HT-29 (cell line): ENCODE measurements around a stretch of chr7.

- RAMPAGE, long total RNA, result no peak
Measured at GRCh38 chr7:148918-149879, 43.2 kb upstream of the FAM20C start.

- RAMPAGE, long total RNA, result no peak
Measured at GRCh38 chr7:165299-165800, 27.0 kb upstream of the FAM20C start.

GRCh38 chr7:189641-190515 is 2.5 kb upstream of the FAM20C start:
- RAMPAGE, long total RNA, result no peak

DNA sequence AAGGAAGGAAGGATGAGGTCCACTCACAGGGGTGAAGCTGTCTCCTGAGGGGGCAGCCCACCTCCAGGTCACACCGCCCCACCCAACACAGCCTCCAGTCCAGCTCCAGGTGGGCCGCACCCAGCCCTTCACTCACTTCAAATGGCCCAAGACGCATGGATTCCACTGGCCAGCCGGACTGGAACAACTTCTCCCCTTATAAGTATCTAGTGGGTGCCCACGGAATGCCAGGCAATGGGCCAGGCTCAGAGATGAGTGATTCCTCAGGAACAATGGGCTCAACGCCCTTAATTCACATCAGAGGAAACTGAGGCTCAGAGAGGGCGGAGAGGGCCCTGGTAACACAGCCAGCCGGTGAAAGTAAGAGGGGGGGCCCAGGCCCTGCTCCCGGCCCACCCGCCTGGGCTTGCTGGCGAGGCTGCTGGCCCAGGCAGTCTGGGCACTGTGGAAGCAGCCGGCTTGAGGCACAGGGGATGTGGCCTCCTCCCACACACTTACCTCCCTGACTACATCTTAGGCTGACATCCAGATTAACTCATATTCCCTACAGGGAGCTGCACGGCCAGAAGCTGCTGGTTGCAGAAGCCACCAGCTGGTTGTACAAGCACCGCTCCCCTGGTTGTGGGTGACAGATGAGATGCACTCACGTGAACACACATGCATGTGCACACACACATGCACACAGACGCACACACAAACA is 1.1 kb upstream of the FAM20C start:
- RAMPAGE, long total RNA, result no peak

- RAMPAGE, long total RNA, result no peak
Measured at GRCh38 chr7:216226-216636, 23.9 kb downstream of the FAM20C start.

DNA sequence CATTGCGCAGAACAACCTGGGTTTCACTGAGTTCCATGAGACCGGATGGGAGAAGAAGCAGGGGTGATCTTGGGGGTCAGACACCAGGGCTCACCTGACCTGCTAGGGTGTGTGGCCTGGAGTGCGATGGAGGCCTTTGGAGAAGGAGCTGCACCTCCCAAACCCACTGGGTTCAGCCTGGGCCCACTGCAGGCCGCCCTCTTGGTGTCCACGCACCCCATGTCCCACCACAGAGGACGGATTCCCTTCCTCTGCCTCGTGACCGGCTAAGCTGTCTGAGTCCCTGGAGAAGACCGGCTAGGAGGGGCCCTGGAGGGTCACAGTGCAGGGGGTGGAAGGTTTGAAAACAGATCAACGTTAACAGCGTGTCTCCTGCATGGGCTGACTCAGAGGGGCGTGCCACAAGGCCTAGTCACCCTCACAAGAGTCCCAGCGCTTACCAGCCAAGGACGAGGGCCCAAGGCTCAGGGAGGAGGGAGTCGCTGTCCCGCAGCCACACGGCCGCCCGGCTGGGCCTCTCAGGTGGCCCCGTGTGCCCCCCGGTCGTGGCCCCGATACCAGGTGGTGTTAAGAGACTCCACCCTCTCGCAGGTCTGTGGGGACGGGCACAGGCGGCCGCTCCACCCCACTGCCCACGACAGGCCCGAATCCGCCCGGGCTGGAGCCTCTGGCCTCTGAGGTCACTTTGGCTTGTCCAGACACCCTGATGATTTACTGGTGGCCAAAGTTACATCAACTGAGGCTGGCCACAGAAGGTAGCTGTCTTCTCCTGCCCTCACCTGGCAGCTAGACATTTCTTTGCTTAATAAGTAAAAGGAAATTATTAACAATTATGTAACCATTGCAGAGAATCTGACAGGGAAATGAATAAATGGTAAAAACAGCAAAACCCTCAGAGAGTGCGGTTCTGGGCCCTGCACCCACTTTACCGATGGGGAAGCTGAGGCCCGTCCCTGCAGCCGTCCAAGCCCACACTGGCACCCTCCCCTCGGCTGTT is 33.9 kb downstream of the FAM20C start:
- RAMPAGE, long total RNA, result no peak

GRCh38 chr7:379040-380472 is 89.6 kb downstream of the FOXL3 start:
- RAMPAGE, long total RNA, result no peak

- RAMPAGE, long total RNA, result no peak
Measured at GRCh38 chr7:464922-465489, 54.6 kb downstream of the PDGFA start.

- RAMPAGE, long total RNA, result no peak
Measured at GRCh38 chr7:503549-504179, 16.0 kb downstream of the PDGFA start.

DNA sequence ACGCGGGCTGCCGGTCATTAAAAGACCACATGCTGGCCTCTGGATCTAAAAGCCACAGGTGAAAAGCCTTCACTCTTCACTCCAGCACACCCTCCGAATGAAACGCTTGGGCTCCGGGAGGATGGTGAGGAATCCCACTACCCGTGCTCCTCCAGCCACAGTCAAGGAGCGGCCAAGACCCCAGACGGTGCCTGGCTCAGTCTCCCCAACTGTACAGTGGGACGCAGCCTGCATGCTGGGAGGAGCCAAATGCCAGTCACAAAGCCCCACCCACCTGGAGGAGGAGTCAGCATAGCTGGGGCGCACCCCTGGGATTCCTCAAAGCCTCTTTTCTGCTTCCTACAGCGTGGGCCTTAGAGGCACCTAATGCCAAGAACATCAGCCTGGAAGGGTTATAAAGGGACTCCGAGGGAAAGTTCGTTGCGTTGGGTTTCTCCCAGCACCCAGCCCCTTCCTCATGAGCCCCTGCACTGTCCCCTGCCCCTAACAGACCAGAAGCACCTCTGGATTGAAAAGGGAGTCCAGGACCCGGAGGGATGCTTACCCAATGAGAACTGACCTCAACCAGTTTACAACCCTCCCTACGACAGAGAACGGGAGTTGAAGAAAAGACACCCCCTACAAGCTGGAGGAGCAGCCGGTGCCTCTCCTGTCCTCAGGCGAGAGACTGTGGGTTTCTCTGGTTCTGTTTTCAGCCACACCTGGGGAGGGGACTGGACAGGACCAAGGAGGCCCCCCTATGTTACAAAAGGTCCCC is 4.7 kb downstream of the PDGFA start:
- RAMPAGE, long total RNA, result no peak

GRCh38 chr7:517073-517798 is 2.4 kb downstream of the PDGFA start:
- RAMPAGE, long total RNA, result no peak

DNA sequence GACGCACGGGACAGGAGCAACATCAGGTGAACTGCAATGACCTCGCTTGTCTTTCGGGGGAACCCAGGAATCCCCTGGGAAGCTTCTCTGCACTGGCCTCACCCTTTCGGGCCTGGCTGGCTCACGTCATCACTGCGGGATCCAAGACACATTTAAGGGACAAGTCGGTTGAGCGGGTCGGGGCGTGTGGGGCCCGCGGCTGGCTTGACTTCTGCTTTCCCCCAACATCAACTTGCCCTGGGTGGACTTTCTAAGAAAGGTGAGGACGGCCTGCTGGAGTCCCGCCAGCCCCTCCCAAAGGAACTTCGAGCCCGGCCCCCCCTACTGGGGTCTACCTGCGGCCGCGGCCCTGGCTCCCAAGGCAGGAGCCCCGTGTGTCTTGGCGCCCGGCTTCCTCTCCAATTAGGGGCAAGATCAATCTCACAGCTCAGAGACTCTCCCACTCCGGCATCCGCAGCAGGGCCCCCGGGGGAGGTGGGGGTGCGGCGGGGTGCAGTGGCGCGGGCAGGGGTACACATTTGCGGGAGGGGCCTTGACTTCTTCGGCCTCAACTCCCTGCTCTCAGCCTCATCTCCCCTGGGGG is 29.9 kb upstream of the PDGFA start:
- RAMPAGE, long total RNA, result no peak

DNA sequence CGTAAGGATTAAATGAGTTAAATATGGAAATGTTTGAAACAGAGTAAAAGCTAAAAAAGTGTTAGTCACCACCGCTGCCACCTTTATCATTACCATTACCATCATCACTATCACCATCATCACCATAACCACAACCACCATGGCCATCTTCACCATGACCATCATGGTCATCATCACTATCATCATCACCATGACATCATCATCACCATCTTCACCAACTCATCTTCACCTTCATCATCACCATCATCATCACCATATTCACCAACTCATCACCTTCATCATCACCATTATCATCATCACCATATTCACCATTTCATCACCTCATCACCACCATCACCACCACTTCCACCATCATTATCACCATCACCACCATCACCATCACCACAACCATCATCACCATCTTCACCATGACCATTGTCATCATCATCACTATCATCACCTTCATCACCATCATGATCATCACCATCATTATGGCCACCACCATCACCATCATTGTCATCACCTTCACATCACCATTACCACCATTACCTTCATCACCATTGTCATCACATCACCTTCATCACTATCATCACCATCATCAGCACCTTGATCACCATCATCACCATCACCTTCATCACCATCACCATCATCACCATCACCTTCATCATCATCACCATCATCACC is 46.5 kb upstream of the PDGFA start:
- RAMPAGE, long total RNA, result no peak

GRCh38 chr7:601176-602401 is 81.9 kb upstream of the PDGFA start:
- RAMPAGE, long total RNA, result no peak

DNA sequence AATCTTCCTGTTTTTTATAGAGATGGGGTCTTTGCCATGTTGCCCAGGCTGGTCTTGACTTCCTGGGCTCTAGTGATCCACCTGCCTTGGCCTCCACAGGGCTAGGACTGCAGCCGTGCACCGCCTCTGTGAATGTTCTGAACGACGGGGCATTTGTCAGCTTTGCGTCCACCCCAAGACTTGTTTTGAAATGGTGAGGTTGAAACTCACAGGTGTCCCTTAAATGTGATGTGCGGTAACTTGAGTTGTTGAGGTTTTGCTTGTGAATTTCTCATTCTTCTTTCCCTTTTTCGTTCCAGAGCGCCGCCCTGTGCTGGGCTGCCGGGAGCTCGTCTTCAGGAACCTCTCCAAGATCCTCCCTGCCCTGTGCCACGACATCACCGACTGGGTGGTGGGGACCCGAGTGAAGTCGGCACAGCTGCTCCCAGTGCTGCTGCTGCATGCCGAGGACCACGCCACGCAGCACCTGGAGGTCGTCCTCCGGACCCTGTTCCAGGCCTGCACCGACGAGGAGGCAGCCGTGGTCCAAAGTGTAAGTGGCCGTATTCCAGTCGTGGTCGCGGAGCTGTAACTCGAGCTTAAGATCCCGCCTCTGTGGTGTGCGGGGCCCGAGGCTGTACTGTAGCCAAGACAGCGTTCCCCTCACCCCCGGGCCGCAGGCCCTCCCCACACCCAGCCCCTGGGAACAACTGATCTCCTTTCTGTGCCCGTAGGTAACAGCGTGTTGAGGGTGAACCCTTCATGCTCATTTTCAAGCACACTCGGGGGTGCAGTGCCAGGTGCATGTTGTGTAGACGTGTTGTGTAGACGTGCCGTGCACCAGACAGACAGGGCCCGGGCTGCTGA is 27.4 kb upstream of the PRKAR1B start:
- RAMPAGE, long total RNA, result no peak

DNA sequence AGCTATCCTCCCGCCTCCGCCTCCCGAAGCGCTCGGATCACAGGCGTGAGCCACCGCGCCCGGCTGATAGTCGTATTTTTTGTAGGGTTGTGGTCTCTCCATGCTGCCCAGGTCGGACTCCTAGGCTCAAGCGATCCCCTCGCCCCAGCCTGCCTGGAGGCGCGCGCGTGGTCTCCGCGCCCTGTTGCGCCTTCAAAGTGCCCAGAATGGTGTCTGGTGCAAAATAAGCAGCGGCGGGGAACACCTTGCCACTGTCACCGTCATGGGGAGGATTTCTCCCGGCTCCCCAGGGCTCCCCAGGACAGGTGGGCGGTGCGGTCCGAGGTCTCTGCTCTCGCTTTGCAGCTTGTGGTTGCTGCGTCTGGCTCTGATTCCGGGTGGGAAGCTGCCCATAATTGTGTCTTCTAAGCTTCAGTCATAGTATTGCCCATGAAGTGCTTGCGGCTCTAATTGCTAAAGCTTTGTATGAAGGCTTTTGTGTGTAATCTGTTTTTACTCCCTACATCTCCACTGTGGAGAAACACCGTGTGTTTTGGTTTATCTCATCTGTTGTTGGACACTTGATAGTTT is 15.0 kb upstream of the SUN1 start:
- RAMPAGE, long total RNA, result no peak

- RAMPAGE, long total RNA, result no peak
Measured at GRCh38 chr7:874900-875911, 1.1 kb upstream of the GET4 start.

DNA sequence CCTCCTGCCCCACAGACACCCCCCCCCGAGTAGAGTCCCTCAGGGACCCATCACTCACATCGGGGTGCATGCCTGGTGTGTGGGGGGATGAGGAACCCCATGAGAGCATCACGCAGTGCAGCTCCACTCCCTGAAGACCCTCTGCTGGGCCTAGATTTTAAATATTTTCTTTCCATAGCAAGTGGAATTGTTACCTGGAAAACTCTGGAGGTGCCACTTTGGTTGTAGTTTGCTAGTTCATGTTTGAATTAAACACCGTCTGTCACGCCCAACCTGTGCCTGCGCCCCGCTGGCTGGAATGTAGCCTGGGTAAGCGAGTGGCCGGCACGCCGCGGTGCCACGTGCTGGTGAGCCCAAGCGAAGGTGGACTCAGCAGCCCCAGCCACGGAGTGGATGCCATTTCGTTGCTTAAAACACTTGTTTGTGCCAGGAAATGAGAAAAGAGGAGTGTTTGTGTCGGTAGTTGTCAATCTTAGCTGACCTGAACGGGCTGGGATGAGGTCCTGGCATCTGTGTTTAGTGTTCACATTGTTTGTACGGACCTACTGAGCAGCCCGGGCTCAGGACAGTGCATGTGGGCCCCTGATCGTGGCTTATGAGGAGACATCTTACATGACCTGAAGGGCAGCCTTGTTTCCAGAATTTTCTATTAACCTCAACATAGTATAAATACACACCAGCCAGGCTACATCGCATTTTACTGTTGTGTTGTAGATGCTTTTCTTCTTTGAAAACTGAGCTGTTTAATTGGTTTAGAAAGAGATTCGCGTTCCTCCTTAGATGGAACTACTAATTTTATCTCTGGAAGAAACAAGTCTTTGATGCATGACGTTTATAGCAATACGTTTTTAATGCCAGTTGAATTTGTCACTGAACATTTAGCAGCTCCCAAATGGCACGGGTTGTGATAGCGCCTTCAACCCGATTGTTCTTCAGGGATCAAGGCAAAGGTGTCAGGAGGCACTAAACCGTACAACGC is 2.9 kb downstream of the GET4 start:
- RAMPAGE, long total RNA, result no peak

GRCh38 chr7:882617-883815 is 6.7 kb downstream of the GET4 start:
- RAMPAGE, long total RNA, result no peak

- RAMPAGE, long total RNA, result no peak
Measured at GRCh38 chr7:890170-890727, 13.9 kb downstream of the GET4 start.